GM12891 (cell line): ENCODE results near the genes CFAP97D1, MPP2 and GPATCH8.

- RRBS: no CpG with 5 or more reads among the region's 11 CpGs
These were observed 5.7 kb downstream of the DUSP3 start for GRCh38 chr17:43772809-43773733.

DNA sequence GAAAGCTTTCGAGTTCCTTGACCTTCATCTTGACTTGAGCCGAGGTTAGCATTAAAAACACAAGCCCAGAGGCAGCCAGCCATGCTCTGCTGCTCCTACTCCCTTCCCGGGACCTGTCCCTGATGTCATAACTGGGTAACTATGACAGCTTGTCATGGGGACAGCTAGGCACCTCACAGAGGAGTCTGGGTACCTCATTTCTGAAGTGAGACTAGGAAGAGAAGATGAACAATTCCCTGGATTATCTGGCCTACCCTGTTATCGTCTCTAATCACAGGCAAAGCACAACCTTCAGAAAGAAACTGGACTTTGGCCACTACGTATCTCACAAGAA is at the start of gene CFAP97D1:
CFAP97D1 (plus strand) TSS at position 197 of the 334 bp plus-strand sequence.
- RRBS: no CpG with 5 or more reads among the region's 5 CpGs

GRCh38 chr17:43857914-43858330 is 10.9 kb downstream of the CD300LG start:
- RRBS: no CpG with 5 or more reads among the region's 7 CpGs

GRCh38 chr17:43900378-43901214 is 6.7 kb downstream of the MPP2 start:
- RRBS: 1% methylated on average over 7 of the region's 35 CpGs

DNA sequence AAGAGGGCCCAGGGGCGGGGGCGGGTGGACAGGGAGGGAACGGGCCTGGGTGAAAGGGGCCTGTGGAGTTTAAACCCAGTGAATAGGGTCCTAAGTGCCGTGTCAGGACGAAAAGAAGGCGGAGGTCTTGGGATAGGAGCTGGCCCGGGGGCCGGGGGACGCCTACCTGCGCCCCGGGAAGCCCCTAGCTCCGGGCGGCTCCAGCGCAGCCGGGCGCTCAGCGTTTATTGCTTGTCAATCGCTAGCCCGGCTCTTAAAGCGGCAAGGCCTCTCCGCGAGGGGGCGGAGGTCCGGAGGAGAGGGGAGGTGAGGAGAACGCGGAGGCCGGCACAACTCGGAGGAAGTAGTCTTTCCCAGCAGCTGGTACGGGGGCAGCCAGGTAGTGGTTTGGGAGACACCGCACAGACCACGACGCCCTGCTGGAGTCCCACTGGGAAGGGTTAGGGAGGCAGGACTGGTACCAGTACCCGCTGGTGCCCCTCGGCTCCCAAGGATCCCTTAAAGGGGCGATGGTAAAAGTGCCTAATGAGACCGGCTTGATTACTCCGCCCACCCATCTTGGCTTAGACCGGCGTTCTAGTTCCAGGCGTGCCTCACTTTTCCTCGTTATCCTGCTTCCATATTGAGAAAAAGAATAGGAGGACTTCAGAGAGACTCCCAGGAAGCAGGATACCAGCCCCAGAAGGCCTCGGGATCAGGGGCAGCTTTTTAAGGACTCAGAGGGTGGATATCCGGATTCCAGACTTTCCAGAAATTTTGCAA is at the start of gene MPP2:
MPP2 (minus strand) TSS at position 229 of the 762 bp plus-strand sequence.
- RRBS: no CpG with 5 or more reads among the region's 43 CpGs

DNA sequence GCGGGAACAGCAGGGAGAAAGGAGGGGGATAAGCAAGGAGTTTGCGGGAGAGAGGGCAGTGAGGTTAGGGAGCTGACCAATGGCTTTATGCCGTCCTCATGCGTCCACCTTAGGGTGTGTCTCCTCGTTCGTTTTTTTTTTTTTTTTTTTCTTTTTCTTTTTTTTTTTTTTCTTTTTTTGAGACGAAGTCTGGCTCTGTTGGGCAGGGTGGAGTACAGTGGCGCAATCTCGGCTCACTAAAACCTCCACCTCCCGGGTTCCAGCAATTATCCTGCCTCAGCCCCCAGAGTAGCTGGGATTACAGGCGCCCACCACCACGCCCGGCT is 4.8 kb downstream of the PPY start:
- RRBS: no CpG with 5 or more reads among the region's 13 CpGs

GRCh38 chr17:43952663-43953655 is 781 bp downstream of the PYY start:
- RRBS: 57% methylated on average over 5 of the region's 84 CpGs

GRCh38 chr17:44019210-44020109 is 4.7 kb upstream of the TMEM101 start:
- RRBS: no CpG with 5 or more reads among the region's 14 CpGs

GRCh38 chr17:44065514-44065907 is 960 bp downstream of the LSM12 start:
- RRBS: no CpG with 5 or more reads among the region's 5 CpGs

DNA sequence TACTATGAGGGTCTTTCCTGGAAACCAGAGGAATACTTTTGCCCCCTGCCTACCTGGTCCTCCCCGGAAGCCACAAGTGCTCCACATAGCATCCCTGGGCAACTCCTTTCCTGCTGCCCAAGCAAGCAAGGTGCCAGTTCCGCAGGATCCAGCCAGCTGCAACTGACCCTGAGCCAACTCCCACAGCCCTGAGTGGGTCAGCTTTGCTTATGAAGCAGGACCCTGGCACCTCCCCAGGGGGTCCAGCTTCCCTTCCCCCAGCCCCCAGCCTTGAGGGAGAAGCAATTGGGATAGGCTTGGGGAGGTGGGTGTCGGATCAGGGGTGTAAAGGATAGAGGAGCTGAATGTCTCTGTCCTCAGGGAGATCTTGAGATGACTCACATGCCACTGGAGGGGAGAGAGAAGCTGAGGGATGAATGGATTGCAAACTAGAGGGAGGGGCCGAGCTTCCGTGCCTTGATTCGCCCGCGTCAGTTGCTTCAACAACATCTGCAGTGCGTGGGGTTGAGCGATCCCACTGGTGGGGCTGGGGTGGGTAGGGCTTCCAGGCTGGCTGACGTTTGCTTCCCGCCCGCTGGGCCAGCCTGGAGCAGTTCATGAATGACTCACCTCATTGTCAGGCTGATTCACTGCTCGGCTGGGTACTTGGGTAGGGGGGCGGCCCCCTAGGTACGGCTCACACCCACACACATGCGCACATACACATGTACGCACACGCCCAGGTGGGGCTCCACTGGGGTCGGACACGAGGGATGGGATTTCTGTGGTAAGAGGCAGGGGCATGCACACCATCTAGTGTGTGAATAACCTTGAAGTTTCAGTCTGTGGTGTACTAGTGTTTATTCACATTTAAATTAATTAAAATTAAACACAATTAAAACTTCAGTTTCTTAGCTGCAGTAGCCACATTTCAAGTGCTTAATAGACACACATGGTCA is 3.7 kb upstream of the HROB start:
- RRBS: no CpG with 5 or more reads among the region's 21 CpGs

- RRBS: under 1% methylated on average over 15 of the region's 65 CpGs
These were observed 849 bp upstream of the ATXN7L3 start for GRCh38 chr17:44200241-44201225.

- RRBS: 2% methylated on average over 21 of the region's 71 CpGs
These were observed 9.1 kb downstream of the UBTF start for GRCh38 chr17:44210039-44211074.

GRCh38 chr17:44213791-44213980 is 5.8 kb downstream of the UBTF start:
- RRBS: no CpG with 5 or more reads among the region's 1 CpG

- RRBS: no CpG with 5 or more reads among the region's 6 CpGs
These were observed 16.1 kb upstream of the UBTF start for GRCh38 chr17:44235514-44236022.

DNA sequence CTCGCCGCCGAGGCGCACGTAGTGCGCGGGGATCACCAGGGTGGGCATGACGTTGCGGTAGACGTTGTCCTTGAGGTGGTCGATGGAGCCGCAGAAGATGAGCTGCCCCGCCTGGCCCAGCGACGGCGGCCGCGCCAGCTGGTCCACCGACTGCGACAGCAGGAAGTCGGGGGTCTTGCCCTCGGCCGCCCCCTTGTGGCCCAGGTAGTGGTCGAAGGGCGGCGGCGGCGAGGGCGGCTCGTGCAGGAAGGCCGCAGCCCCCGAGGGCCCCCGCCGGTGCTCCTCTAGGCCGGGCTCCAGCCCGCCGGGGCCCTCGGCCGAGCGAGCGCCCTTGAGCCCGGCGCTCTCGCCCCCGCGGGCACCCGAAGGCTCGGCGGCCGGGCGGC is 9.1 kb downstream of the FAM171A2 start:
- RRBS: 12% methylated on average over 10 of the region's 51 CpGs

DNA sequence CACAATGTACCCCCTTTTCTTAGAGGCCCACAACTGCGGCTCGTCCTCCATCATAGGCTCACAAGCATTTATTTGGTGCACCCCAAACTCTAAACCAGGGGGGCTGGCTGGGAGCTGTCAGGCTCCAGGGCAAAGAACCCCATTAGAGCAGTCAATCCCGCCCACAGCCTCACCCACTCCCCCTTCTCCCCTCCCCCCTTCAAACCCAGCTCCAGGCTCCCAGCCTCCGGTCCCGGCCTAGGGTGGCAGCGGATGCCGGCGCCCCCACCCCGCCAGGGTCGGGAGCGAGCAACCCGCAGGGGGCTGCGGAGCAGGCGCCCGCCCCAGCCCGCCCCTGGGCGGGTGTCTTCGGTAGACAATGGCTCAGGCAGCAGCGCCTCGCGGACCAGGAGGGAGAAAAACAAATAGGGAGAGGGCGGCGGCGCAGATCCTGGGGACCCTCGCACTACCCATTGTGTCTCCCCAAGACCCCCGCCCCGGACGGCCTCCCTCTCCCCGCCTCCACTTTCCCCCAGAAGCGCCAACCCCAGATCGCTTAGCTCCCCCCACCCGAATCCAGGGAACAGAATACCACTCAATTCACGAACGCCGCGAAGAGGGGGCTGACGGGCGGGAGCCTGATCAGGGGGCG is 610 bp downstream of the FAM171A2 start:
- RRBS: no CpG with 5 or more reads among the region's 39 CpGs

- RRBS: no CpG with 5 or more reads among the region's 3 CpGs
These were observed 41.7 kb upstream of the ITGA2B start for GRCh38 chr17:44431130-44431615.

DNA sequence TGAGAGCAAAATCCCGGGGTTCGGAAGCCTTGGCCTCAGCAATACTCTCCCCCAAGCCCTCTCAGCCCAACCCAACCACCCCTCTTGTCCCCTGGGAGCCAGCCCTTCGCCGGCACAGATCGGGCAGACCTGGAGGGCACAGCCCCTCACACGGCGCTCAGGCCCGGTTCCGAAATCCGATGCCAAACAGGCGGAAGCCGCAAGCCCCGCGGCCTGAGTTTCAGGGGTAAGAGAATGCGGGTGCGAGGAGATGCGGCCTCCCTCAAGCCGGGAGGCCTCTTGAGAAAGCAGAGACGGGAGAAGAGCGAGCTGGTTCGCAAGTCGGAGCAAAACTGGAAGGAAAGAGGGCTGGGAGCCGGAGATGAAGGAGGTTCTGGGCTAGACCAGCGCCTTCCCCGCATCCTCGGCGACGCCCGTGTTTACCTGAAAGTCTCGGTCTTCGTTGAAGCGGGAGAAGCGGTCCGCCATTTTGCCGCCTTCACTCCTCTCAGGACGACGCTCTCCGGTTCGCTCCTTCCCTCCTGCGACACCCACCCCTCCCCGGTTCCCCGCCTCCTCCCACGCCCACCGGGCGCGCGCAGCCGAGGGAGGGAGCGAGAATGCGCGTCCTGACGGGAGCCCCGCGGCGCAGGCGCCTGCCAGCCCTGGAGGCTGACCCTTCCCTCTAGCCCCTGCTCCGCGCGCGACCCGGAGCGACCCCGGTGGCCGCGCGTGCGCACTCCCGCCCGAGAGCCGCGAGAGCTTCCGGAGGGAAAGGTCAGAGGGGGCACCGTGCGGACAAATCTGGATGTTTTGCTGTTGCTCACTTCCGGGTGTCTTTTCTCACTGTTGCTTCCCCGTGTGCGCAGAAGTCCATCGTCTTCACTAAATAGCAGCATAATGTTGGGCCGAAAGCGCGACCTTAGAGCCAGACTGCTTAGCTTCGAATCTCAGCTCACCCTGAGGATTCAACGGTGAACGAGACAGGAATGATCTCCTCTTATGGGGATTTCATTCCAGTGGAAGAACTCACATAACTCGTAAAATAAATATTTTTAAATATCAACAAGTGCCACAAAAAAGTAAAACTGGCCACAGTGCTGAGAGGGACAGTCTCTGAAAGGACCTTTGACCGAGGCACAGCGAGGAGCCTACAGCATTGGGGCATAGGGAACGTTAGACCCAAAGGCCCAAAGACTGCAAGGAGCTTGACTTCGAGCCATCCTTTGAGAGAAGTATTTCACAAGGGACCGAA is at the start of gene GPATCH8:
GPATCH8 (minus strand) TSS at position 504 of the 1,234 bp plus-strand sequence.
- RRBS: 2% methylated on average over 25 of the region's 90 CpGs

DNA sequence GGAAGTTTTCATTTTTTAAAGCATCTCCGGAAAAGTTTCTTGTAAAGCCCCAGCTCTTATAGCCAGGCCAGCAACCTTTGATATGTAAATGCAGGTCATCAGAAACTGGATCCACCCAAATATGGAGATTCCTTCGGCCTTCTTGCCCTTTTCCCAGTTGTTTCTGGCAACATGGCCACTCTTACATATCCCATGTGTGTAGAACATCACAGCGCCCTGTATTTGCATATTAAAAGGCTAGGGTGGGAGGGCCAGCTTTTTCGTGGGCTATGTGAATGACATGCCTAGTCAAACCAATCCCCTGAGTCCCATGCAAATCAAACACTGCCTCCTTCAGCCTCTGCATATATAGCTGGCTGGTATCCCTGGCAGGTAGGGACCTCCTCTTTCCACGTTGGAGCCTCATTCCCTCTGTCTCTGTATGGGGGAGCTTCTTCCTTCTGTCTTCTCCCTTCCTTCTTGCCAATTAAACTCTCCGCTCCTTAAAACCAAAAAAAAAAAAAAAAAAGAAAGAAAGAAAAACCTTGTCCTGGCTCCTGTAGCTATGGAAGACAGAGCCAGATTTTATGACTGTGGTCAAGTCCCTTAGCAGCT is 8.6 kb upstream of the GPATCH8 start:
- RRBS: no CpG with 5 or more reads among the region's 6 CpGs

DNA sequence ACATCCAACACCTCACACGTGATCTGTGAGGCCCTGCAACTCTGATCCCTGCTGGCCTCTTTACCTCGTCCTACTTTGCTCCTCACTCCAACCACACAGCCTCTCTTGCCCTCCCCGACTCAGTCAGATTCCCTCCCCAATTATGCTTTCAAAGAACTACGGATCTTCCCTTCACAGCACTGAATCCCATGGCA is 4.8 kb upstream of the FZD2 start:
- RRBS: no CpG with 5 or more reads among the region's 4 CpGs